Sternocleidomastoid (tissue), 1 donor: Measurements from ENCODE around the genes CRYGD, CRYGB and IKZF2.

- PRO-cap = no peak
Observed at GRCh38 chr2:208124315-208124883, at the start of gene CRYGD. Gene CRYGD, minus strand, starts transcription at chr2:208124524.

GRCh38 chr2:208145963-208146546, at the start of gene CRYGB:
Gene CRYGB, minus strand, starts transcription at chr2:208146158.
- PRO-cap = no peak

DNA sequence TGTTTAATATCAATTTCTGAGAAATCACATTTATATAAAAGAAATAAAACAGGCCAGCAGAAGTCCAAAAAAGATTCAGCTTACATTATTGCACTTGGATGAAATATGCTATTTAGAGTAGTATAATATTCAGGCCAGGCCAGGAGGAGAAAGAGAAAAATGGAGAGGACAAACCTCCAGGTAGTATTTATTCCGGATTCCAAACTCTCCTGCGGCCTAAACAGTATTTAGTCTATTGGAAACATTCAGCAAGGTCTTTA, 18.7 kb downstream of the IDH1 start:
- PRO-cap = no peak

DNA sequence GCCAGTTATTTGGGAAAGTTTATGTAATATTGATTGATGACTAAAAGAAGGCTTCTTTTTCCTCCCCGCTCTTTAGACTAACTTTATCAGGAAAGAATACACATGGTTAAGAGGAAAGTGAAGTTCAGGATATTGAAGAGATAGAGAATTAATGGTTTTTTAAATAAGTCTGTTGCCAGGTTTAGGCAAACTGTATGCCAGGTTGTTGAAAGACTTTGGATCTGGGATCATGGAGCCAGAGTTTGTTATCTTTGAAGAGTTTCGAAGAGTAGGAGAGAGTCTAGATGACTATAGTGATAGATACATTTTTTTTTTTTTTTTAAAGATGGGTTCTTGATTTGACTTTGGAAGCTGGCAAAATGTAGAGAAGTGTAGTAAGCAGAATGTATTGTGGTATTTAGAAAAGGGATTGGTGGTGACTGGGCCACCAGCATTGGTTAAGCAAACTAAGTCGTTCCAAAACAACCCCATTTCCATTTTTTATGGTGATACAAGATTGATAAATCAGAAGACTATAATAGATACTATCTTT, 41.3 kb downstream of the PIKFYVE start:
- PRO-cap = no peak

GRCh38 chr2:208311443-208311721, 45.3 kb downstream of the PIKFYVE start:
- PRO-cap = no peak

- PRO-cap = no peak
Observed at GRCh38 chr2:208346810-208347273, 59.8 kb upstream of the PTH2R start.

DNA sequence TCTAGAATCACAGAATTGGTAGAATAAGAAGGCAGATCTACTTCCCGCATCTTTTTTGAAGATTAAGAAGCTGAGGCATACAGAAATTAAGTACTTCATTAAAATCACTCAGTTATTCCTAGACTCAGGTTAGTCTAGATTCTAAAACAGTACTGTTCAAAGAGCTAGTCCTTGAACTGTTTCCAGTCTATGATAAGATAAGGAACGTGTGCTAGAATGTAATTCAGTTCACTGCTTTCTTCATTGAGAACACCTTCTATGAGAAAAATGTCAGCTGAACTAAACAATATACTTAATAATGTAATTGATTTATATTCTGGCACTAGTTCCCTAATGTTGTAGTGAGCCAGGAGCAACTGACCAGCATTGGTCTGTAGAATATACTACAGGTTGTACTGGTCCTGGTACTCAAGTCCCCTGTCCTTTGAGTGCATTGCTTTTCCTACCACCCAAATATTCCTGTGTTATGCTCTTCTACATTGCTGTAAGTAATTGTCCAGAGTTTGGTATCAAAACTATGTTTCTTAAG, 53.5 kb upstream of the PTH2R start:
- PRO-cap = no peak

DNA sequence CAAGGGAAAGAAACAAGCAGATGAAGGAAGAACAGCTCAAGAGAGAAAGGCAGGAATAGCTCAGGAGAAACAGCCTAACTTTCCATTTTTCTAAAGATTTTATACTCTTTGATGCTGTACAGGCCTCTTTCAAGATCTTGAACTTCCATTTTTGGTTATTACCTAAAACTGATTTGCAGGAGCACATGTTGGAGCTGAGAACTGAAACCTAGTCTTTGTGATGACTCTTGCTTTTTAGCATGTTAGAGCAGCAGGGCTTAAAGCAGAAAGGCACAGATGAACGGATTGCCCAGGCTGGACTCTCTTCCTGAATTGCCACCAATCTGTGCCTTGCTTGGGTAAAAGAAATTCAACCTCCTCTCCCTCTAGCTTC, 277.3 kb upstream of the MAP2 start:
- PRO-cap = no peak

DNA sequence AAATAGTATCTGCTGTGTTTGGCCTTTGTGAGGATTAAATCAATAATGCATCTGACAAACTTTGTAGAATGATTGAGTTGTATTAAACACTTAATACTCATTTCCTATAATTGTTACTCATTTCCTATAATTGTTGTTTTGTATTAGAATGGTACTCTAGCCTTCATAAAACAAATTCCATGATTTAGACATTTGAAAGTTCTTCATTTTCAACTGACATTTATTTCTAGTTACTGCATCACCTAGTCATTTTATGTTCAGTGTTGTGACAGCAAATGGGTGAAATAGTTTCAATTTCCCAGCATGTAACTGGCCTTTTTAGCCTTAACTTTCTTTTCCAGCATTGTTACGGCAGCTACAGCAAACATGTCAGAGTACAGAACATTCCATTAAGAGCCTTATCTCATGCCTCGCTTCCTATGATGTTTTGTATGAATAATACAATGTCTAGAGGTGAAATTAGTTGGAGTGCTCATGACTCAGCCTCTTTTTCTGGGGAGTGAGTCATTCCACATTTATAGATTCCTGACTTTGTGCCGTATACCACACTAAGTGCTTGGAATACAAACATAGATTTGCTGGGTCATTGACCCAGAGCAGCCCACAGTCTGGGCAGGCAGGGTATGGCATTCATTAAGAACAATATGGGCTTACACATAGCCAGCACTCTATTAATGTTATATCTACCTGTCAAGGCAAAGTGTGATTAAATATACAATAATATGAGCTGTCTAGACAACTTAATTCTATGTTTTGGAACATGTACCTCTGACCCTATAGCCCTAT, 72.0 kb downstream of the MAP2 start:
- PRO-cap = no peak

GRCh38 chr2:209579137-209579925, 155.5 kb downstream of the MAP2 start:
- PRO-cap = no peak

DNA sequence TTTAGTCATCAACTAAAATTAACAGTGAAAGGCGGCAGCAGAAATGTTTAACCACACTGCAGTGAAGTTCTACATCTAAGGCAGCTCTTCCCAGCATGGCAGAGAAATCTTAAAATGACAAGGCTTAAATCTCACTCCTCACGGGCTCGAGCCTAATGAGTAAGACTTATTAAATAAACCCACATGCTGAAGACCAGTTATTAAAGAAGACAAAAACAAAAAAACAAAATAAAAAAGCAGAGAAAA, 19.2 kb upstream of the KANSL1L start:
- PRO-cap = no peak

- PRO-cap = unidirectional peak, plus-strand start at chr2:210253444
Observed at GRCh38 chr2:210253272-210253617, 28.0 kb upstream of the ACADL start.

DNA sequence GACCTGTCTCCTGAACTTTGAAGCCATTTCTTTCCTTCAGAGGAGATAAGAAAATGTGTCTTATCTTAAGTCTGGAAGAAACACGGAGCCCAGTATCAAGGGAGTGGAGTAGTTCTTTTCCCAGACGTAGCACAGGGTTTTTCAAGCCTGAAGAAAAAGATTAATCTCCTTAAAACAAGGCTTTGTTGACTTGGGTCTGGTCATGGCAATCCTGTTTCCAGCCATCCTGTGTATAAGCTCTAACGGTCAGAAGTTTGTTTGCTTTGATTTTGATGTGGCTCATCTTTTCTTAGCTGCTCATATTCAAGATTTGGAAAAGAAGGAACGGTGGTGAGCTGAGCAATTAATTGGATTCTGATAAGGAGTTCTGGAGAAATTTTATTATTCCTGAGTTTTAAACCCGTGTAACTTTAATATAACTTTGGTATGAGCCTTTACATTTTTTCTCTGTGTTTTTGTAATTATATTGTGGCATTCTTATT, 11.4 kb upstream of the CPS1 start:
- PRO-cap = no peak

DNA sequence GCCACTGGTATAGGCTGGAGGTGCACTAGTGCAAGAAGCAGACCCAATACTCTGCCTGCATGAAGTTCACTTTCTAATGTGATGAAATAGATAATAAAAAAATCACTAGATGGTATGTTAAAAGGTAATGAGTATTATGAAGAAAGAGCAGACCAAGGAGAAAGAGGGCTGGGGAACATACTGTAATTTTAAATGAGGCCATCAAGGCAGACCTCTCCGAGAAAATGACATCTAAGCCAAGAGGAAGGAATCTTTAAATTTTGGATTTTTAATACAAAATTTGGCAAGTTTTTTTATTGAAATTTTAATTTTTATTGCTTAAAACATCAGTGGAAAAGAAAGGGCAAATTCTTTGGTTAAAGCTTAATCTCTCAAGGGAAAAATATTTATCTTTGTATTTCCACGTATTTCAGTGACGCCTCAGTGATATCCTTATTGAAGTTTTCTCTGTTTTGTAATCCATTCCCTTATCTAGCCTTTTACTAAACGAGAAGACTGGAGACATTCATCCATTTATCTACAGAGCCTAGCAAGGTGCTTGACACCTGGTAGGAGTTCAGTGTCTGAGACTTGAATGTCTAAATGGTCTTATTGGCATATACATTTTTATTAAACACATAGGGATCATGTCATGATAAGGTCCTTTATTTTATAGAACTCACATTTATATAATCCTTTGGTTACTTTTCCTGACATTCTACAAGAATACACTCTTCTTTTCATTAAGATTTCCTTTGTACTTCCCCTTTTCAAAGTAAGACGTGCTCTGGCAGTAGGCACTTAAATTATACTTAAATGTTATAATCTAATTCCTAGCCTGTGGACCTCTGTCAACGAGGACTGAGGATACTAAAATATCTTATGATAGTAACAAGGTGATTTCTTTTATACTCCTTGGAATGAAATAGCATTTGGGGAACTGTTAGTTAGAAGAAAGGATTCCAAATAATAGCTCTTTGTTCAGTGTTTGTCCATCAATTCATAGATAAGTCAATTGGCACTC, 13.0 kb downstream of the CPS1 start:
- PRO-cap = no peak

- PRO-cap = no peak
Observed at GRCh38 chr2:212903194-212903780, 248.1 kb downstream of the IKZF2 start.

- PRO-cap = no peak
Observed at GRCh38 chr2:213098448-213099074, 52.9 kb downstream of the IKZF2 start.

- PRO-cap = no peak
Observed at GRCh38 chr2:213137602-213138097, 13.8 kb downstream of the IKZF2 start.

DNA sequence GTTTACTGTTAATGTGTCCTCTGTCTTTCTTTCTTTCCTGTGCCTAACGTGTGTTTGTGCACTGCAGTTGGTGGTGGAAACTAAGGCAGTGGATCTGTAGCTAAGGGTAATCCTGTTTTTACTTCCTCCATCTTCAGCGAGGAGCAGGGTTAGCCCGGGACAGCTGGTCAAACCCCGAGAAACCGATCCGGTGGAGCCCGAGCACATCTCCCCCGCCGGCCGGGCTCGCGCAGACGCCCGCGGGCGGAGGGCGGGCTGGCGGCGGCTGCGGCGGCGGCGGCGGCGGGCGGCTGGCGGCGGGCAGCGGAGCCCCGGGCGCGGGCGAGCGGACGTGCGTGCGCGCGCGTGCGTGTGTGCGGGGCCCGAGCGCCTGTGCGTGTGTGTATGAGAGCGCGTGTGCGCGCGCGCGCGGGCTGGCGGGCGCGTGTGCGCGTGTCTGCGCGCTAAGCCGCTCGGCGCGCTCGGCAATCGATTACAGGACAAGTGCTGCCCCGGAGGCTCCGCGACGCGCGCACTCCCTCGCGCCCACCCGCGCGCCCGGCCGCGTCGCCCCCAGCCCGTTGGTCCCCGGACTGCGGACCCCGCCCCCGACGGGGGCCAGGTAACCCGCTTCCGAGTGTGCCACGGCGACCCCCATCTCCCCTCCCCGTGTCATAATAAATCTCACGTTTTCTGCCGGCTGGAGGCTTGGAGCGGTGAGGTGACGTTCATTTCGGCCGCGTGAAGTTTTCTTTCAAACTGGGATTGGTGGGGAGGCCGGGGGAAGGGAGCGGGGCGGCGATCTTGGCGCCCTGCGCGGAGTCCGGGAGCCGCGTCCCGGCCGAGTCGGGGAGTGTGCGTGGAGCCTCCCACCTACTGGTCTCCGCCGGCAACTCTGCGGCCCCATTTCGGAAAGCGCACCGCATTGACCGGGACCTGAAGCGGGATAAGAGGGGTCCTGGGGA, at the start of gene IKZF2:
TSS of gene IKZF2 (minus strand) at position 154 of the 944 bp plus-strand sequence.
- PRO-cap = bidirectional peak, plus-strand start at position 232 of the sequence, minus-strand start at position 145 of the sequence; bidirectional peak, plus-strand start at position 482 of the sequence, minus-strand start at position 327 of the sequence; bidirectional peak, plus-strand start at position 812 of the sequence, minus-strand start at position 834 of the sequence

DNA sequence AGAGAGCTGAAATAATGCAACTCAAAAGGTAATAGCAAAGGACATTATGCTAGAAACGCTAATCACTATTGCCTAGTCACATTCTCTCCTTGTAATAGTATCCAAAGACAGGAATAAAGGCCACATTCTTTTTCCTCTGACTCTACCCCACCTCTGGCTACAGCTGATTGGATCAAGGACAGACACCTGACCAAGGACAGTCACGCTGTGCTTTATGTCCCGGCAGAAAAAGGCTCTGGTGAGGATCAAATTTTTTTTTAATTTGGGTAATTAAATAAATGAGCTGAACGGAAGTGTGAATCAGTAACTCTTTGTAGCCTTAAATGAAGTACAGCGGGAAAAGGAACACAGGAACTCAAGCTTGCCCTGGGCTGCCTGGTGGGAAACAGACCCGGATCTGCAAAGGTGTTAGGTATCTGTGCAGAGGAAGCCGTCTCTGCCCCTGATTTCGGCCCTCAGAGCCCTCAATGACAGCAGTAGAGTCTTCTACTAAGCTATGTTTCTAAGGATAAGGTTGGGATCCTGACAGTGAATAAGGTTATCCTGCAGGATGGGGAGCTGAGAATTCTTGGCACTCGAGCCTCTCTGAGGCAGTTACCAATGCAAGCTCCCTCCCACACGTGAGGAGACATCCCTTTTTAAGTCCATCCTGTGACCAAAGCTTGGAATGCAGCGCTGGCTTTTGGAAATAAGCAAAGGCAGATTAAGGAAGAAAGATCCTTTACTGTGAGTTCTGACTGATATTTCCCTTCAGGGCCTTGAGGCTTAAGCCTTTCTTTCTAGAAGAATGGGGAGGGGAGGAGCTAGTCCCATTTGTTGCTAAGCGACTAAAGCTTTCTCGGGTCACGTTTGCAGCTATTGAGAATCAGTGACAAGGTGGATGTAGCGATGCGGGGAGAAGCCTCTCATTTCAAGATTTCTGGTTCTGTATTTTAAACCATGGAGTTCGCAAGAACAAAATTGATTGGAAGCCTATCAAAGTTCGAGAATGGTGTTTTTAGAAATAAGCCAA, 37.9 kb upstream of the IKZF2 start:
- PRO-cap = no peak

- PRO-cap = no peak
Observed at GRCh38 chr2:214465703-214466159, 54.9 kb downstream of the VWC2L start.